PC-3 (cell line): ENCODE measurements around the genes FAP and GCA.

GRCh38 chr2:161243103-161243826 lies 65.0 kb upstream of the PSMD14 start:
- RAMPAGE, long total RNA, result no peak

DNA sequence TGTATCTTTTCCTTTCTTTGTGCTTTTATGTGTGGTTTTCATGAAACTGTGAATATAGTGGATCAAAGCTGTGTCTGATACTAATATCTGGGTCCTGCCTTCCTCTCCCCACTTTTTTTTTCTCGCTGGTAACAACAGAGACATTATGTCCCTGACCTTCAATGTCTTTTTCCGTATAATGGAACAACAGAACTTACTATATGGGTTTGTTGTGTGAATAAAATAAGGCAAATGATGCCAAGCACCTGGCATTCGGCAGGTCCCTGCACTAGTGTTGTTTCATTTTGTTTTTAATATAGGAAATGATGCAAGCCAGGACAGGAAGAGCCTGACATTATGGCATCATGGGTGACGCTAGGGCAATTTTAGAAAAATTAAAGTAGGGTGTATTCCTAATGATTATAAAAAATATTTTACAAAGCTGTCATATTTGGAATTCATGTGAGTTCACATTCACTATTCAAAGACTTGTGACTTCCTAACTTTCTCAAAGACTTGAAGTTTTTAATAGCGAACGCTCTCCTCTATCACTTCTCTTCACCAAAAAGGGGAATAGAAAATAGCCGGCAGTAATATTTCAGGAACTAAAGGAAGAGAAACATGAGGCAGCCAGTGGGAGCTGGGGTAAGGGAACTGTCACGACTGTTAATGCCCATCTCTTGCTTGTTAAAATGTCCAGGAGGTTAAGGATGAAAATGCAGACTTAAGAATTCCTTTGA lies 60.4 kb downstream of the DPP4 start:
- RAMPAGE, long total RNA, result no peak

DNA sequence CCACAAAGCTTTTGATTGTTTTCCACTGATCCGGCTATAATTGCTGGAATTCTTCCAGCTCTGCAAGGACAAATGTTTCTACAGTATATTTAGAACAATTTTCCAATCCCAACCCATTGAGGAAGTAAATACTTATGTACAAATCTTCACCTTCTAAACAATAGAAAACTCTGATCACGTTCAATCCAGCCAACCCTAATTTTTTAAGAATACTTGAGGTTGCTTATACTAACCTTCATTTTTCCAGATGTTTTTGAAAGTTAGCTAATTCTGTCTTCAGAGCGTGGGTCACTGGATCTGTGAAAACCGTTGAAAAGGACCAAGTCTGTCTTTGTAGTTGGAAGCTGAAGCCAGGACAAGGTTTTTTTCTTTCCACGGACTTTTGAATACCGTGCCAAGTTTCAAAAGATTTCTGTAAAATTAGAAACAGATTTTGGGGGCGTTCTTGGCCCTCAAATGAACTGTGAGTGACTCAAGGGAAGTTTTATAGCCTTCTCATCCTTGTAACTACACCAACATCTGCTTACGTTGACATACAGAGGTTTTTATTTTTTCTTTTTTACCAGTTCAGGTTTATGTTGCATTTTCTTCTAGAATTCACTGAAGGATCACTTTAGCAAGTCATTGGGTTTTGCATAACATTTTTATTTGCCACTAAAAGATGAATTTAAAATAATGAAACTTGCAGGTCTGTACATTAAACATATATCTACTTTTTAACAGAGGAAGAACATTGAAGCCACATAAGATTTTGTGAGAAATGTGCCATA lies at the start of gene FAP:
TSS of gene FAP (minus strand) at position 357 of the 770 bp plus-strand sequence.
- RAMPAGE, long total RNA, result no peak

DNA sequence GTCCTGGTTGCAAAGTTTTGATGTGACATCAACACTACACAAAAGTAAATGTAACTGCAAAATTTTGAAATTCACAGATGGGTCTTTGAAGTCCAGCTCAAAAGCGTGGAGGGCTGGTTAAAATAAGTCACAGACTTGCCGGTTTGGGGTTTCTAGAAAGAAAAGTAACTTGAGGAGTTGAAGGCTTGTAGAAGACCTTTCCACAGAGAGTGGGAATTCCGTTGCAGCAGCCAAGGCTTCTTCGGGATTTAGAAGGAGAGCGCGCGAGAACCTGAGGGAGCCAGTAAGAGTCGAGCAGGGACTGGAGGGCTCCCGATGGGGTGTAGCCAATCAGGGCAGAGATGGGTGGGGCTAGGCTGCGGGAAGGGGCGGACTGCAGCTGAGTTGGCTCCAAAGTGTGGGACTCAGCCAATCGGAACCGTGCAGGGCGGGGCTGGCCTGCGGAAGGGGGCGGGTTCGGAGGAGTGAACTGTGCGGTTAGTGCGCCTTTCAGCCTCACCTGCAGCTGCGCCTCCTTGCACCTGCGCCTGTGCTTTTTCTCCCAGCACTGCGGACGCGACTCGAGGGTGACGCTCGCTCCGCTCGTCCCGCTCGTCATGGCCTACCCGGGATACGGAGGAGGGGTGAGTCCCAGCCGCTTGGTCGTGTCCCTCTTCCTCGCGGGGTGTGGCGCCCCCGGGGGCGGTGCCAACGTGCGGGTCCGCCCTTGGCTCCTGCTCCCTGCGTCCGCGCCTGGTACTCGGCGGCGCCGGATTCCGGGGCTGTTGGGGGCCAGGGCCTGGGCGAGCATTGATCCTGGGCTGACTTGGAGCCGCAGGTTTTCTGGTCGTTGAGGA lies at the start of gene GCA:
TSS of gene GCA (plus strand) at position 480 of the 836 bp plus-strand sequence.
- RAMPAGE, long total RNA, result start-site peak on the plus strand centred at position 467 of the sequence, 63 bp wide, 67 and 28 reads in 2 replicates

- RAMPAGE, long total RNA, result no peak
Measured at GRCh38 chr2:164675741-164676068, 54.4 kb upstream of the GRB14 start.

DNA sequence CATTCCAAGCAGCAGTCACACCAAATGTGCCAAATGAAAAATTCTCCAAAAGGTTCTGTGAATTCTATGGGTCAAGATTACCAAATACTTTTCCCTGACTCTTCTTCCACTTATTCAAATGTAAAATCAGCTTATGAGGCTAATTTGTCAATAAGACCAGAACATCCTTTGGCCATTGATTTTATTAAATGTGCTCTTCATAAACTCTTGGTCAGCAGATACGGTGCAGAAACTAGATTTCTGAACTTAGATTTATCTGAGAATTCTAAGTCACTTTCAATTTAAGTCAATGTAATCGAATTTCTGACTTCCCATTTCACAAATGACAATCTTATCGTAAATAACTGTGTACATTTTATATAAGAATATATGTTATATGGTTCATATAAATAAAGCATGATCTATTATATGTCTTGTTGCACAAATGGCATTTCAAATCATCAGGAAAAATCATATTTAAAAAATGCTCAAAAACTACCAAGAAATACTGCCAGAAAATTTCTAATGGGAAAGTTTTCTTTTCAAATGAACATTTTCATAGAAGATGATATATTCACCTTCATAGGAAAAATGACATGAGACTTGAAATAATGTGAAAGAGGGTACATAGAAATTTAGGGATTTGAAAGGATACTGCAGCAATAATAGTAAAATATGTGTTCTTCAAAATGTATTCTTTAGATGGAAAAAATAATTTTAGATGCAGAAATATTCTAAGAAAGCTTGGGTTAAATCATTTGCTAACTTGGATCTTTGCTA lies 94.8 kb upstream of the GRB14 start:
- RAMPAGE, long total RNA, result no peak

DNA sequence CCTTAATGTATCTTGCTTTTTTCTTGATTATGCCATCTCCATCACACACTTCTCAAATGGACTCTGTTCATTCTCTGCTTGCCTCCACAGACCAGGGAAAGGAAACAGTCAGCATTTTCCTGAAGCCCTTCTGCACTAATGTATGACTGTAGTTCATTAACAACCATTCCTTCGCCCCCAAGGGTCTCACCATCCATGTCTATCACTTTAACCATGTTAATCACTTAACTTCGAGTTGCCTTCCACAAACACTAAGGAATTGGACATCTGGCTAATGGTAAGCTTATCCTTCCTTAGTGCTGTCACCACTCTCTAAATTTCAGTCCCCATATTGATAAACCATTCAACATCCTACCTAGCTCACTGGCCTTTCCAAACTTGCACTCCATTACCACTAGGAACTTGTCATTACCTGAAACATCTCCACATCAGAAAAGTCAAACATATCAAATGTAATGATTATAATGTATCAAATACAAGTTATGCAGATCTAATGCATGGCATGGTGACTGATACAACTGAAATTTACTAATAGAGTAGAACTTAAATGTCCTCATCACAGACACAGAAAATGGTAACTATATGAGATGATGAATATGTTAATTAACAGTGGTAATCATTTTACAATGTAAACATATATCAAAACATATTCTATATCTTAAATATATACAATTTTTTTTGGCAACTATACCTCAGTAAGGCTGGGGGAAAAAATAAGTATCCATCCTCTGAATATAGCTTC lies 54.6 kb downstream of the COBLL1 start:
- RAMPAGE, long total RNA, result no peak

GRCh38 chr2:164803982-164804561 lies 37.6 kb downstream of the COBLL1 start:
- RAMPAGE, long total RNA, result no peak

- RAMPAGE, long total RNA, result no peak
Measured at GRCh38 chr2:164829317-164829871, 12.2 kb downstream of the COBLL1 start.

DNA sequence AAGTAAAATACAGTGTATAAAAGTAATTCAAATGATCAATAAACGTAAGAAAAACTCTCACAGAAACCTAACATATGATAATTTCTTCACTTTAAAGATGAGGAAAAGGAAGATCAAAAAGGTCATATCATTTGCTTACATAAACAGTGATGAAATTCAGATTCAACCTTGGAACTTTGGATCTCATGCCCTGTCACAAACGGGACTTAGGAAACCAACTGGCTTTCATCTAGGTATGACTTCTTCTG lies 45.7 kb upstream of the COBLL1 start:
- RAMPAGE, long total RNA, result no peak

- RAMPAGE, long total RNA, result no peak
Measured at GRCh38 chr2:165486251-165486475, 16.7 kb downstream of the CSRNP3 start.

GRCh38 chr2:165682439-165682891 lies 111.6 kb downstream of the GALNT3 start:
- RAMPAGE, long total RNA, result no peak

DNA sequence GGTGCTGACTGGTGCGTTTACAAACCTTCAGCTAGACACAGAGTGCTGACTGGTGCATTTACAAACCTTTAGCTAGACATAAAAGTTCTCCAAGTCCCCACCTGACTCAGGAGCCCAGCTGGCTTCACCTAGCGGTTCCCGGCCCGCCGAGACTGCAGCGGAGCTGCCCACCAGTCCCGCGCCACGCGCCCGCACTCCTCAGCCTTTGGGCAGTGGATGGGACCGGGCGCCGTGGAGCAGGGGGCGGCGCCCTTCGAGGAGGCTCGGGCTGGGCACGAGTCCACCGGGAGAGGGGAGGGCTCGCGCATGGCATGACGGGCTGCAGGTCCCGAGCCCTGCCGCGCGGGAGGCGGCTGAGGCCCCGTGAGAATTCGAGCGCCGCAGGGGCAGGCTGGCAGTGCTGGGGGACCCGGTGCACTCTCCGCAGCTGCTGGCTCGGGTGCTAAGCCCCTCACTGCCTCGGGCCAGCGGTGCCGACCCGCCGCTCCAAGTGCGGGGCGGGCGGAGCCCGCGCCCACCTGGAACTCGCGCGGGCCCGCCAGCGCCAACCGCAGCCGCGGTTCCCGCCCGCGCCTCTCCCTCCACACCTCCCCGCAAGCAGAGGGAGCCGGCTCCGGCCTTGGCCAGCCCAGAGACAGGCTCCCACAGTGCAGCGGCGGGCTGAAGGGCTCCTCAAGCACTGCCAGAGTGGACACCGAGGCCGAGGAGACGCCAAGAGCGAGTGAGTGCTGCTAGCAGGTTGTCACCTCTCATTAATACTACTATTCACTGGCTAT lies 3.5 kb upstream of the TTC21B start:
- RAMPAGE, long total RNA, result no peak

GRCh38 chr2:166229755-166229954 lies 101.8 kb upstream of the SCN1A start:
- RAMPAGE, long total RNA, result no peak

GRCh38 chr2:167186492-167186862 lies 106.3 kb upstream of the B3GALT1 start:
- RAMPAGE, long total RNA, result no peak

DNA sequence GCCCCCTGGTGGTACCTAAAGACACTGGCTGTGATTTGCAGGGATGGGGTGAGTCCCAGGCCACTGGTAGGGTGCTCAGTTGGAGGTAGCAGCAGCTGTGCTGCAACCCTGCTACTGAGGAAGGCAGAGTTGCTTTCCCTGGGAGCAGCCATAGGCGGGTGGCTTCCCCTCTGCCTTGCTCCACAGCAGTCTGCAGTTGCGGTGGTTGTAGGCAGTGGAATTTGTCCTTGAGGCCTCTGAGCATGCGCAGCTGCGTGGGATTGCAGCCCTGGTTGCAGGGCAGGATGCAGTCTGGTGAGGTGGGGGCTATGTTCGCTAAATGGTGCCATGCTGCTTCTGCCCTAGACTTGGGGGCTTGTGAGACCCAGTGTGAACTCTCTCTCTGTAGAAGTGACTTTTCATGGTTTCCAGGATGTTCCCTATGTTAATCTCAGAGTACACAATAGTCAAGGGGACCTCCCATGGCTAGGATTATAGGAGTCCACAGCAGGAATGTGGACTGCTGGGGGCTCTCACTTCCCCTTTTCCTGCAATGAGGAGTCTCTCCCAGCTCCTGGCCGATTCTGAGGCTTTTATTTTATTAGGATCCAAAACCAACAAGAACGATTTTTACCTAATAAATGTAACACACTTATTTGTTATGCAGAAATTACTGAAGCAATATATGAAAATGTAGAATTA lies 39.0 kb downstream of the B3GALT1 start:
- RAMPAGE, long total RNA, result no peak

DNA sequence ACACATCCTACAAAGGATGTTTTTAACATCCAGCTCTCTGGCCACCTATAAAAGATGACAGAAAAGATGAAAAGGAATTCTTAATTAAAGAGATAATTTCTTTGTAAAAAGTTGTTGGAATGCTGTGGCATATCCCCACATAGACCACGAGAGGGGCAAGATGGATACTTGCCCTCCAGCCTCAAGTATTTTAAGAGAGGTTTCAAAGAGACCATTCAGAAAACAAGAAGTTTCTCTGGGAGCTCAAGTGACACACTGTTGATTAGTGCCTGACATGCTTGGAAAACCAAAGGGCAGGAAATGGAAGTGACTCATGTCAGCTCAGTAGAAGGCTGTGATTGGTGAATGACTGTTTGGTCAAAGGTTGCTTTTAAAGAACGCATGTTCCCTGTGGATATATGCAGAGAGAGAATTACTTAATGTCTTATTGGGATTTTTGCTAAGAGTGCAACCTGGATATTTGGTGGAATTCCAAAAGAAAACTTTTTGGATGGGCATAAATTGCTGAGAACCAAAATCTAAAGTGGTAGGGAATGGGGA lies 145.3 kb downstream of the B3GALT1 start:
- RAMPAGE, long total RNA, result no peak

DNA sequence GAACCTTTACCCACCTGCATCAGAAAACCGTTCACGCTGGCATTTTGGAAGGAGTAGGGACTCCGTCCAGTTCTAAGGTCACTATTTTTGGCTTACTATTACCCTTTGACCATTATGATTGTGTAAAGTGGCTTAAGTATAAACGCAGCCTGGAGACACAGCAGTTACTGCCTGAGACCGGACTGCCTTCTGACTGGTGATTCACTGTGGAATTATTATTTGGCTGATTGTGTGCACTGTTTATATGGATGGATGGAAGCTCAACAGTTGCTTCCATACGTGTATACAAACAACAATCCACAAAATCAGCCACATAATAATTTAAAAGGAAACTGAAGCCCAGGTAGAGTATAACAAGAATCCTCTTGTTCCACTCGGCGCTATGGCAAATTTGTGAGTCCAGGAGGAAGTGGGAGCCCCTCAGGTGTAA lies 472.2 kb downstream of the B3GALT1 start:
- RAMPAGE, long total RNA, result no peak

DNA sequence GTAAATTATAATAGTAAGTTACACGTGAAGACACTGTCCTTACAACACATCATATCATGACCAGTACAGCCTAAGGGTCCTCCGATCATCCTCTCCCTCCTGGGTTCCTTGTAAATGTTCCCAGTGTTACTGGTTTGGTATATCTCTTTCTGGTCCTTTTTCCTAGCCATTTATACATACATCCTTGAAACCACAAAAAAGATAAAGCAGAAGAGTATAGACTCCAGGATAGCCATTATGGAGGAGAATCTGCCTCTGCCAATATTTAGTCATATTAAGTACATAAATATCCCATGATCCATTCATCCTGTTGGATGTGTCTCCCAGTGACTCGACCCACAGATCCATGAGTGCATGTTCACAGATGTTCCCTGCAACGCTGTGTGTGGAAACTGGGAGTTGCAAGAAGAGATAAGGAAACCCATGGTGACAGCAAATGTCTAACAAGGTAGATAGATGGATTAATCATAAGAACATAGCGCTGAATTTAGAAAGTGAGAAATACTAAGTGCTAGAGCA lies 34.6 kb downstream of the STK39 start:
- RAMPAGE, long total RNA, result no peak

GRCh38 chr2:168234252-168235071 lies 12.9 kb downstream of the STK39 start:
- RAMPAGE, long total RNA, result no peak